ENCODE data around the gene PADI1.

- RRBS, 2 experiments, result under 1% methylated on average over 7 of the region's 93 CpGs
CAGE:
- cytosol, long polyA minus RNA, result no peak
- cytosol, long polyA plus RNA, result no peak
- long polyA plus RNA, result no peak
- nucleus, long polyA minus RNA, result no peak
- nucleus, long polyA plus RNA, result no peak
Measured at GRCh38 chr1:16612906-16613819, 172.6 kb downstream of the NECAP2 start.

DNA sequence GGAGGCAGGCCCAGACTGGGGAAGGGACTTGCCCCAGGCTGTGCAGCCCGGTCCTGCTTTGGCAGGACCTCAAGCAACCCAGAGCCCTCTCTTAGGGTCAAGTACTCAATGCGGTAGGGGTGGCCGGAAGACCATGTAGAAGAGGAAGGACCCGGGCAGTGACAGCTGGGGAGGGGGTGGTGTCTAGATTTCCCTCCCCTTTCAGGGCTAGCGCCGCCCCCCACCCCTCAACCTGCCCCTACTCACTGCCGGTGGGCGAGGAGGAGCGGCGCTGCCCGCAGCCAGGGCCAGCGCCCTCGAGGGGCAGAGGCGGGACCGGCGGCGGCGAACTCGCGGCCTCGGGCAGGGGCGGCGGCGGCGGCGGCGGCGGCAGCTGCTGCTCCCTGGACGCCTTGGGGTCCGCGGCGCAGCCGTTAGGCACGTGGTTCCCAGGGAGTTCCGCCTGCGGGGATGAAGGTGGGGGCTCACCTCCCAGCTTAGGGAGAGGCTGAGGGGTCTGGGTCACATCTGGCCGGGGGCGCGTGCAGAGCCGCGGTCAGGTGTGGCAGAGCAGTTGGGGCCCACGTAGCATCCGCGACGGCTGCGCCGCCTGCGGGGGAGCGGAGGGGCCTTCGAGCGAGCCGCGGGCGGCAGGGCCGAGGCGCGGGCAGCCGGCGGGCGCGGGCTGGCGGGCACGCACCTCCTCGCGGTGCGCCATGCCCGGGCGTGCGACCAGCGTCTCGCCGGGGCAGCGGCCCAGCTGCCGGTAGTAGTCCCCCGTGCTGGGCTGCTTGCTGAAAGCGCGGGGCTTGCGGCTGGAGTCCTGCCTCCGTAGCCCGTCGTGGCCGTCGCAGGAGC lies 222.3 kb upstream of the CROCC start:
- RRBS, 2 experiments, result no CpG with 5 or more reads among the region's 83 CpGs
CAGE:
- cytosol, long polyA minus RNA, result no peak
- cytosol, long polyA plus RNA, result no peak
- long polyA plus RNA, result no peak
- nucleus, long polyA minus RNA, result no peak
- nucleus, long polyA plus RNA, result no peak

DNA sequence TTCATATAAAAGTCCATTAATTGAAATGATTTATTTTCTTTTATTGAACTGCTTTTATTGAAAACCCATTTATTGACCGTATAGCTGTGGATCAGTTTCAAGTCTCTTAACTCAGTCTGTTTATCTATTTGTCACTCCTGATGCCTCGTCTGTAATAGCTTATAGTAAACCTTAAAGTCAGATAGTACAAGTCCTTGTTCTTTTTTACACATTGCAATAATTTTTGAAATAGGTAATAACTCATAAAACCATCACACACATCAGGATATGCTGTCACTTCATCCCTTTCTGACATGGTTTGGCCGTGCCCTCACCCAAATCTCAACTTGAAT lies 52.0 kb upstream of the CROCC start:
- RRBS, 2 experiments, result no CpG with 5 or more reads among the region's 3 CpGs
CAGE:
- cytosol, long polyA minus RNA, result no peak
- cytosol, long polyA plus RNA, result no peak
- long polyA plus RNA, result no peak
- nucleus, long polyA minus RNA, result no peak
- nucleus, long polyA plus RNA, result no peak

DNA sequence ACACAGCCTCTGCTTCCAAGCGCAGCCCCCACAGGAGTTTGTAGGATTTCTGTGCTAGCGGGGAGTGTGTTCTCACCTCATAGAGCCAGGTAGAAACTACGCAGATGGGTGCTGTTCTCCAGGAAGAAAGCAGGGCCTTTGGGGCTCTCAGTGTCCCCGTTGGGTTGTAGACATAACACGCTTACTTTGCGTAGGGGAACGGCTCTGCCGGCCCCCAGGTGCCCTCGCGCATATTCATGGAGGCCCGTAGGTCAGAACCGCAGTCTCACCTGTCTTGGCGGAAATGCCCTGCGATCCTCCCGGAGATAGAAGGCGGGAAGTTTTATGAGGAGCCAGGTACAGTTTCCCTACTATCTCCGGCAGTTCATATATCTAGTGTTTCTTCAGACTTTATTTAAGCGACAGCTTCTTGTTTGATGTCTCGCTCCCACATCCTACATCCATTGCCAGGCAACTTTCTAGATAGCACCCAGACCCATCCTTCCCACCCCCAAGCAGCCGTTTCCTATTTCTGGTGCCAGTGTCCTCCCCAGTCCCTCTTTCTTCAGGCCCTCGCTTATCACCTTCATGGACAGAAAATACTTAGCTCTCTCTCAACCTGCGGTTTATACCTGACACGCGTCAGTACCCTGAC lies 25.1 kb upstream of the CROCC start:
- RRBS, 2 experiments, result 5% methylated on average over 3 of the region's 24 CpGs; no CpG with 5 or more reads in 1 of the 2 experiments
CAGE:
- cytosol, long polyA minus RNA, result no peak
- cytosol, long polyA plus RNA, result no peak
- long polyA plus RNA, result no peak
- nucleus, long polyA minus RNA, result no peak
- nucleus, long polyA plus RNA, result no peak

GRCh38 chr1:16951766-16952167 lies 28.7 kb downstream of the MFAP2 start:
- RRBS, 2 experiments, result no CpG with 5 or more reads among the region's 13 CpGs
CAGE:
- cytosol, long polyA minus RNA, result no peak
- cytosol, long polyA plus RNA, result no peak
- long polyA plus RNA, result no peak
- nucleus, long polyA minus RNA, result no peak
- nucleus, long polyA plus RNA, result no peak

DNA sequence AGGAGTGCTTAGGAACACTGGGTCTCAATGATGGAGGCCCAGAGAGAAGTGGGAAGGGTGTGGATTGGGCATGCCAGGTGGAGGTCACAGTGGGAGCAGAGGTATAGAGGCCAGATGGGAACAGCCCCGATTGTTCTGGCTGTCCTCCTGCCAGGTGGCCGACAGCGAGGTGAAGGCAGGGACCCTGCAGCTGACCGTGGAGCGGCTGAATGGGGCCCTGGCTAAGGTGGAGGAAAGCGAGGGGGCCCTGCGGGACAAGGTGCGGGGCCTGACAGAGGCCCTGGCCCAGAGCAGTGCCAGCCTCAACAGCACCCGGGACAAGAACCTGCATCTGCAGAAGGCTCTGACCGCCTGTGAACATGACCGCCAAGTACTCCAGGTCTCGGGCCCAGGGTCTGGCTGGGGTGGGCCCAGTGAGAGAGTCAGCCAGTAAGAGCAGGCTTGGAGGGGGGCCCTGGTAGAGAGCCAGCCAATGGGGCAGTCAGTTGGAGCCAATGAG lies 11.4 kb downstream of the MFAP2 start:
- RRBS, 2 experiments, result no CpG with 5 or more reads among the region's 12 CpGs
CAGE:
- cytosol, long polyA minus RNA, result no peak
- cytosol, long polyA plus RNA, result no peak
- long polyA plus RNA, result no peak
- nucleus, long polyA minus RNA, result no peak
- nucleus, long polyA plus RNA, result no peak

GRCh38 chr1:17045718-17045995 lies 8.2 kb downstream of the SDHB start:
- RRBS, 2 experiments, result no CpG with 5 or more reads among the region's 4 CpGs
CAGE:
- cytosol, long polyA minus RNA, result no peak
- cytosol, long polyA plus RNA, result no peak
- long polyA plus RNA, result no peak
- nucleus, long polyA minus RNA, result no peak
- nucleus, long polyA plus RNA, result no peak

DNA sequence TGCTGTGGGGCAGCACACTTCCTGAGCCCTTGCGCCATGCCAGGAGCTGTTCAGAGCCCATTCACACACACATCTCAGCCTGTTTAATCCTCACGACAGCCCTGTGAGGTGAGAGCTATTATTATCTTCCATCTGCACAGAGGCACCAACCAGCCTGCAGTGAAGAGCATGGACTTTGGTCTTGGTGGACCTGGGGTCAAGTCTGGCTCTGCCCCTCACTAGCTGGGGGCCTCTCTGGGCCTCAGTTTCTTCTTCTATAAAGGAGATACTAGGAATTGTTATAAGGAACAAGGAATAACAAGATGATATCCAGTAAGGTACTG lies 3.3 kb upstream of the PADI2 start:
- RRBS, 2 experiments, result no CpG with 5 or more reads among the region's 2 CpGs
CAGE:
- cytosol, long polyA minus RNA, result no peak
- cytosol, long polyA plus RNA, result no peak
- long polyA plus RNA, result no peak
- nucleus, long polyA minus RNA, result no peak
- nucleus, long polyA plus RNA, result no peak

- RRBS, 2 experiments, result 12 to 16% methylated on average over 3 of the region's 6 CpGs
CAGE:
- cytosol, long polyA minus RNA, result no peak
- cytosol, long polyA plus RNA, result no peak
- long polyA plus RNA, result no peak
- nucleus, long polyA minus RNA, result no peak
- nucleus, long polyA plus RNA, result no peak
Measured at GRCh38 chr1:17201501-17201863, 3.4 kb upstream of the PADI1 start.

- RRBS, 2 experiments, result no CpG with 5 or more reads among the region's 7 CpGs
CAGE:
- cytosol, long polyA minus RNA, result no peak
- cytosol, long polyA plus RNA, result no peak
- long polyA plus RNA, result no peak
- nucleus, long polyA minus RNA, result no peak
- nucleus, long polyA plus RNA, result no peak
Measured at GRCh38 chr1:17204934-17205377, at the start of gene PADI1. Gene PADI1 (plus strand): TSS chr1:17205128.

GRCh38 chr1:17425971-17426879 lies 13.3 kb downstream of the RCC2 start:
- RRBS, 2 experiments, result no CpG with 5 or more reads among the region's 16 CpGs
CAGE:
- cytosol, long polyA minus RNA, result no peak
- cytosol, long polyA plus RNA, result no peak
- long polyA plus RNA, result no peak
- nucleus, long polyA minus RNA, result no peak
- nucleus, long polyA plus RNA, result no peak

GRCh38 chr1:17545191-17545705 lies 5.8 kb downstream of the ARHGEF10L start:
- RRBS, 2 experiments, result no CpG with 5 or more reads among the region's 2 CpGs
CAGE:
- cytosol, long polyA minus RNA, result no peak
- cytosol, long polyA plus RNA, result no peak
- long polyA plus RNA, result no peak
- nucleus, long polyA minus RNA, result no peak
- nucleus, long polyA plus RNA, result no peak

- RRBS, 2 experiments, result no CpG with 5 or more reads among the region's 18 CpGs
CAGE:
- cytosol, long polyA minus RNA, result no peak
- cytosol, long polyA plus RNA, result no peak
- long polyA plus RNA, result no peak
- nucleus, long polyA minus RNA, result no peak
- nucleus, long polyA plus RNA, result no peak
Measured at GRCh38 chr1:17565258-17566194, 26.0 kb downstream of the ARHGEF10L start.

GRCh38 chr1:17633724-17634168 lies 94.2 kb downstream of the ARHGEF10L start:
- RRBS, 2 experiments, result no CpG with 5 or more reads among the region's 9 CpGs
CAGE:
- cytosol, long polyA minus RNA, result no peak
- cytosol, long polyA plus RNA, result no peak
- long polyA plus RNA, result no peak
- nucleus, long polyA minus RNA, result no peak
- nucleus, long polyA plus RNA, result no peak

- RRBS, 2 experiments, result no CpG with 5 or more reads among the region's 28 CpGs
CAGE:
- cytosol, long polyA minus RNA, result no peak
- cytosol, long polyA plus RNA, result no peak
- long polyA plus RNA, result no peak
- nucleus, long polyA minus RNA, result no peak
- nucleus, long polyA plus RNA, result no peak
Measured at GRCh38 chr1:17646771-17647491, 107.4 kb downstream of the ARHGEF10L start.

DNA sequence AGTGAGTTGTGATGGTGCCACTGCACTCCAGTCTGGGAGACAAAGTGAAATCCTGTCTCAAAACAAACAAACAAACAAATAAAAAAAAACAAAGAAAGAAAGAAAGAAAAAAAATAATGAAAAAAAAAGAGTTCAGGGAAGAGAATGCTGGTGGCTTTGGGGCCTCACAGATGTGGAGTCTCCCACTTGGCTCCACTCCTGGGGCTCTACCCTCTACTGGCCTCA lies 46.7 kb upstream of the ACTL8 start:
CAGE:
- cytosol, long polyA minus RNA, result no peak
- cytosol, long polyA plus RNA, result no peak
- long polyA plus RNA, result no peak
- nucleus, long polyA minus RNA, result no peak
- nucleus, long polyA plus RNA, result no peak

GRCh38 chr1:18041036-18041493 lies 66.5 kb upstream of the IGSF21 start:
- RRBS, 2 experiments, result no CpG with 5 or more reads among the region's 6 CpGs
CAGE:
- cytosol, long polyA minus RNA, result no peak
- cytosol, long polyA plus RNA, result no peak
- long polyA plus RNA, result no peak
- nucleus, long polyA minus RNA, result no peak
- nucleus, long polyA plus RNA, result no peak

GRCh38 chr1:18905600-18906424 lies 3.5 kb upstream of the ALDH4A1 start:
- RRBS, 2 experiments, result no CpG with 5 or more reads among the region's 11 CpGs
CAGE:
- cytosol, long polyA minus RNA, result no peak
- cytosol, long polyA plus RNA, result no peak
- long polyA plus RNA, result no peak
- nucleus, long polyA minus RNA, result no peak
- nucleus, long polyA plus RNA, result no peak

DNA sequence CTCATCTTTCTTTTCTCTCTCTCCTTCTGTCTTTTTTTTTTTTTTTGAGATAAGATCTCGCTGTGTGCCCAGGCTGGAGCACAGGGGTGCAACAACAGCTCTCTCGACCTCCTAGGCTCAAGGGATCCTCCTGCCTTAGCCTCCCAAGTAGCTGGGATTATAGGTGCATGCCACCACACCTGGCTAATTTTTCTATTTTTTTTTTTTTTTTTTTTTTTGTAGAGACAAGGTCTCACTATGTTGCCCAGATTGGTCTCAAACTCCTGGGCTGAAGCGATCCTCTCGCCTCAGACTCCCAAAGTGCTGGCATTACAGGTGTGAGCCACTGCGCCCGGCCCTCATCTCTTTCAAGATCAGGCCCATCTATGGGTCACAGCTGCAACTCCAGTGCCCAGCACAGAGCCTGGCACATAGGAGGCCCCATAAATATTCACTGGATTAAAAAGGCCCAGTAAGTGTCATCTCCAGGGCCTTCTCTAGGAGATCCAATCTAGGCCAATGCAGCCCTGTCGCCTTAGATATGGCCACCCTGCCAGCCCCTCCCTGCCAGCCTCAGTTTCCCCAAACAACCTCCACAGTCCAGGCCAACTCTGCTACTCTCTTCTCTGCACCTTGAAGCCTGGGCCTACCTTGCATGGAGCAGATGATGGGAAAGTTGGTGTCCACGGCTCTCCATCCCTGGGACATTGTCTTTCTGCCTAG lies 20.7 kb downstream of the IFFO2 start:
- RRBS, 2 experiments, result no CpG with 5 or more reads among the region's 8 CpGs
CAGE:
- cytosol, long polyA minus RNA, result no peak
- cytosol, long polyA plus RNA, result no peak
- long polyA plus RNA, result no peak
- nucleus, long polyA minus RNA, result no peak
- nucleus, long polyA plus RNA, result no peak

- RRBS, 2 experiments, result no CpG with 5 or more reads among the region's 10 CpGs
CAGE:
- cytosol, long polyA minus RNA, result no peak
- cytosol, long polyA plus RNA, result no peak
- long polyA plus RNA, result no peak
- nucleus, long polyA minus RNA, result no peak
- nucleus, long polyA plus RNA, result no peak
Measured at GRCh38 chr1:18946930-18947439, 9.5 kb downstream of the IFFO2 start.

Measured in HepG2 (cell line).